ENCODE measurements around a stretch of chr5.

- PRO-cap, result no peak
- RAMPAGE, long total RNA, 4 experiments, result no peak in any of the 4 experiments
These were observed 5.4 kb downstream of the SLU7 start for GRCh38 chr5:160413450-160413859.

GRCh38 chr5:160799146-160799608 is 52.8 kb downstream of the ATP10B start:
- PRO-cap, result no peak
- RAMPAGE, long total RNA, 4 experiments, result no peak in any of the 4 experiments

DNA sequence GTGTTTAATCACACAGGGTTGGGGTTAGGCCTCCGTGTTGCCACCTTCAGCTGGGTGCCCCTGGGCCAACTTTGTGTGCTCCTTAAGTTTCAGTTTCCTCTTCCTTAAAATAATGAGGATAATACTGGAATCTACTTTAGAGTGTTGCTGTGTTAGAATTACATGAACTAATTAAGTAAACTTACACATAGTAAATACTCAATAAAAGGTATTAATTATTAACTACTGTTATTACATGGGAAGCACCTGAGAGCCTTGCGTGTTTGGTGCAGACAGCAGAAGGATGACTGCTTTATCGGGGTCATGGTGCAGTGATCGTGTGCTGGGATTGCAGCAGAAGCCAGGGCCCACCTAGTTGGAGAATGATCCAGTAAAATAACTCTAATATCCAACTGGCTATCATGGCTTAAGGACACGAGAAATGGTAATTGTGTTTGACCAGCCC is 72.3 kb upstream of the ATP10B start:
- PRO-cap, result unidirectional peak, plus-strand start at position 314 of the sequence
- RAMPAGE, long total RNA, 4 experiments, result no peak in any of the 4 experiments

GRCh38 chr5:160938805-160939004 is 86.7 kb upstream of the ATP10B start:
- PRO-cap, result no peak
- RAMPAGE, long total RNA, 4 experiments, result no peak in any of the 4 experiments

DNA sequence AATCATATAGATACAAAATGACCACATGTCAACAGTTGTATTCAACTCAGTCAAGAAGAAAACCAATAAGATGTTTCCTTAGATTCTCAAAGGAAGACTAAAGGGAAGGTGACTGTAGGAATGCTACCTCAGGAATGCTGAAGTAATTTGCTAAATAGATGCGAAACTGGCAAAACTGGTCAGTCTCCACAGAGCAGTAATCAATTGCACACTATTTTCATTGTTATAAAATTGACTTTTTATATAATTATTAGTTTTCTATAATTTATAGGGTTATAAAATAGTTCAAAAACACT is 204.8 kb downstream of the GABRG2 start:
- PRO-cap, result no peak
- RAMPAGE, long total RNA, 4 experiments, result no peak in any of the 4 experiments

DNA sequence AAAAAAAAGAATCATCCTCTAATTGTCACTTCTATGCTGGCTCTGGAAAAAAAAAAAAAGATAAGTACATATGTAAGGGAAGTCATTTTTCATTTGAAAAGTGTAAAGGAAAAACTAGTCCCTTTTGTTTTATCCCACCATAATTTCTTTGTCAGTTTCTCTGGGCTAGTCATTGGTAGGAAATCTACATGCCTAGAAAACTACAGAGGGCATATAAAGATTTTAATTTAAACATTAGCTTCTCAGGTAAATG is 894.5 kb upstream of the TENM2 start:
- PRO-cap, result unidirectional peak, minus-strand start at position 57 of the sequence
- RAMPAGE, long total RNA, 4 experiments, result no peak in any of the 4 experiments

GRCh38 chr5:167459426-167459691 is 480.5 kb downstream of the TENM2 start:
- PRO-cap, result no peak
- RAMPAGE, long total RNA, 4 experiments, result no peak in any of the 4 experiments

- PRO-cap, result no peak
- RAMPAGE, long total RNA, 4 experiments, result no peak in any of the 4 experiments
These were observed 472.1 kb upstream of the WWC1 start for GRCh38 chr5:167819376-167819739.

GRCh38 chr5:167953299-167953844 is 338.1 kb upstream of the WWC1 start:
- PRO-cap, result no peak
- RAMPAGE, long total RNA, 4 experiments, result no peak in any of the 4 experiments

GRCh38 chr5:168087606-168088131 is 203.8 kb upstream of the WWC1 start:
- PRO-cap, result unidirectional peak, plus-strand start at chr5:168087834
- RAMPAGE, long total RNA, 4 experiments, result no peak in any of the 4 experiments

DNA sequence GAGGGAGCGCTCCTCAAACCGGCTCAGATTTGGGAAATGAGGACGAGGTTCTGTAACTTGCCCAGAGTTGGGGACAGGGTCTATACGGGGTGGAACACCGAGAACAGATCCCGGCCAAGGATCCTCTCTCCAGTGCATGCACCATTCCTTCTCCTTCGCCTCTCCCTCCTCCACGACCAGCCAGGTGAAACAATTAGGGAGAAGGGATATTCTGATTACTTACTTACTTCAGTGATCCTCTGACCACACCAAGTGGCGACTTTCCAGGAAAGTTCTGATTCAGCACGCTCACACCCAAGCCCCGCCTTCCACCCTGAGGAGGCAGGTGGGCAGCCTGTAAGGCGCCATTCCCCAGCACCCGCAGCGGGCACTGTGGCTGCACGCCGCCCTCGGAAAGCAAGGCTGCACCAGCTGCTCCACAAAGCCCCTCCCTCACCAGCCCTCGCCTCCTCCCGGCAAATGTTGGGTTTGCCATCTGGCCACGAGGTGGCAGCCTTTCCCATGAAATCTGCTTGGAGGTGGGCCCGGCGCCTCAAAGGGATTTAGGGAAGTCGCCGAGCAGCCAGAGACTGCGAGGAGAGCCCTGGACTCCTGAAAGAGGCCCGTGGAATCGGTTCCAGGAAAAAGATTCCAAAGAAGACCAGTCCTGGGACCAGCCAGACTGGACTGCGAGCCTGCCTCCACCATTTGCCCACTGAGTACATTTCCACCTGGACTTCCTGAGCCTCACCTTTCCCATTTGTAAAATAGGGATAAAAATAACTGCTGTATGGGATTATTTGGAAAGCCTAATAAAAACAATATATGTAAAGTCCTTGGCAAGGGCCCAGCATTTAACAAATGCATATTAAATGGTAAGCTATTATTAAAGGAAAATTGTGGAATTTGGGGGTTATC is 22.1 kb upstream of the WWC1 start:
- PRO-cap, result no peak
- RAMPAGE, long total RNA, 4 experiments, result no peak in any of the 4 experiments

GRCh38 chr5:168293784-168294284 is 2.4 kb downstream of the WWC1 start:
- PRO-cap, result no peak
- RAMPAGE, long total RNA, 4 experiments, result no peak in any of the 4 experiments

- PRO-cap, result no peak
- RAMPAGE, long total RNA, 4 experiments, result no peak in any of the 4 experiments
These were observed 39.0 kb downstream of the WWC1 start for GRCh38 chr5:168330313-168331002.

DNA sequence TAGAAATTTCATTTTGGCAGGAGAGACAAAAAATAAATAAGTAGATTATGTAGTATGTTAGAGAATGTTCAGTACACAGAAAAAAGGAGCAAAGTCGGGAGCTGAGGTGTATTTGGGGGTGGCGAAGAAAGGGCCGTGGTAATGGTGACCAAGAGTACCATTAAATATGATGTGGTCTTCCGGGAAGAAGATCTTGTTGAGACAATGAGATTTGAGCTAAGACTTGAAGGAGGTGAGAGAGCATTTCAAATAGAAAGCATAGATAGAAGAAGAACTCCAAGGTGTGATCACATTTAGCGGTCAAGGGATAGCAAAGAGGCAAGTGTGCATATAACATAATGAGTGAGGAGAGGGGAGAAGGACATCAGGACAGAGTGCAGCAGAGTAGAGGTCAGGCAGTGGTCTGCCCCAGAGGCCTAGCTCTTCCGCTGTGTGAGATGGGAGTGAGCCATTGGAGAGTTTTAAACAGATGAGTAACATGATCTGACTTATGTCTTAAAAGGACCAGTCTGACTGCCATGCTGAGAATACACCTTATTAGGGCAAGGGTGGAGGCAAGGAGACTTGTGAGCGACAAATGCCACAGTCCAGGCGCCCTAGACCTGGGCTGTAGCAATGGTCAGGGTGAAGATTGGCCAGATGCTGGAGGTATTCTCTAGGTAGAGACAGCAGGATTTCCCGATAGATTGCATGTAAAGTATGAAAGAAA is 82.9 kb downstream of the WWC1 start:
- PRO-cap, result no peak
- RAMPAGE, long total RNA, 4 experiments, result start-site peak on the plus strand in 1 of 4 experiments, centred at position 572 of the sequence, 9 reads per replicate

- PRO-cap, result no peak
- RAMPAGE, long total RNA, 4 experiments, result no peak in any of the 4 experiments
These were observed 82.1 kb upstream of the RARS1 start for GRCh38 chr5:168404102-168404724.

GRCh38 chr5:168463560-168463957 is 22.7 kb upstream of the RARS1 start:
- PRO-cap, result no peak
- RAMPAGE, long total RNA, 4 experiments, result no peak in any of the 4 experiments

DNA sequence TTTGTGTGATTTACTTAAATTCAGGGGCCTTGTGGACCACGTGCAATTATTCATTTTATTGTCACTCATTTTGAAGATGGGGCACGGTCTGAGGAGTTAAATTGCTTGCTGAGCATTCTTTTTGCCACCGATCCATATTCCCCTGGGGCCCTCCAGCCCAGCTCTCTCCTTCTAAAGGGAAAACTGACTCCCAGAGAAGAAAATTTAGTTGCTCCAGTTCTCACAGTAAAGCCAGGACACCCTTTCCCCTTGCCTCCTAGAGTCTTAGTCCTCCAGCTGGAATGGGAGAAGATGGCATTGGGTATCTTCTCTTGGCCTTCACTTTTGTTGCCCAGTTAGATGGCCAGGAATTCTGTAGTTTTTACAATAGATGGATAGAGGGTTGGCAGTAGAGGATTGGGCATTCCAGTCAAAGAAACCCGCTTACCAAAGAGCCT is 1.1 kb upstream of the PANK3 start:
- PRO-cap, result unidirectional peak, minus-strand start at position 168 of the sequence
- RAMPAGE, long total RNA, 4 experiments, result no peak in any of the 4 experiments

GRCh38 chr5:168734663-168735040 is 155.5 kb upstream of the PANK3 start:
- PRO-cap, result no peak
- RAMPAGE, long total RNA, 4 experiments, result no peak in any of the 4 experiments

DNA sequence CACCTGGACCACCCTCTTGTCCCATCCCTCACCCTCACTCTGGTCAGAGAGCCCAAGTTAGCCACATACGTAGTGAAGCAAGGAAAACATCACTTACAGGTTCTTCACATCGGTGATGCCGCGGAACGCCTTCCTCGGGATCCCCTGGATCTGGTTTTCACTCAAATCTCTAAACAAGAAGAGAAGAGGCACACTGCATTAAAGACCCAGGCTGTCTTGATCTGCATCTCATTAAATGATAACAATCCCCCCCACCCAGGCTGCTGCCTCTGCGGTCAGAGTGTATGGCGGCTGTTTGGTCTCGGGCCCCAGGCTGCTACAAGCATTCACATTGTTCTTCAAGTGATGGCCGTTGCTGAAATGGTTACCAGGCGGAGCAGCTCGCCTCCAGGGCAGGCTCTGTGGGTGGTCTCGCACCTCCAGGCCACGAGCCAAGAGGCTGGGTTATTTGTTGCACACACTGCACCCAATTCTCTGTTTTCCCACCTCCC is 304.0 kb upstream of the PANK3 start:
- PRO-cap, result no peak
- RAMPAGE, long total RNA, 4 experiments, result no peak in any of the 4 experiments

GRCh38 chr5:169027381-169027780 is 273.6 kb downstream of the SLIT3 start:
- PRO-cap, result no peak
- RAMPAGE, long total RNA, 4 experiments, result no peak in any of the 4 experiments

All from Peyer's patch (tissue), 4 donors.